Camera-type eye (tissue), 1 donor: ENCODE measurements around the genes SMARCA4, SPC24, ZNF491, ZNF44 and ZNF564.

DNA sequence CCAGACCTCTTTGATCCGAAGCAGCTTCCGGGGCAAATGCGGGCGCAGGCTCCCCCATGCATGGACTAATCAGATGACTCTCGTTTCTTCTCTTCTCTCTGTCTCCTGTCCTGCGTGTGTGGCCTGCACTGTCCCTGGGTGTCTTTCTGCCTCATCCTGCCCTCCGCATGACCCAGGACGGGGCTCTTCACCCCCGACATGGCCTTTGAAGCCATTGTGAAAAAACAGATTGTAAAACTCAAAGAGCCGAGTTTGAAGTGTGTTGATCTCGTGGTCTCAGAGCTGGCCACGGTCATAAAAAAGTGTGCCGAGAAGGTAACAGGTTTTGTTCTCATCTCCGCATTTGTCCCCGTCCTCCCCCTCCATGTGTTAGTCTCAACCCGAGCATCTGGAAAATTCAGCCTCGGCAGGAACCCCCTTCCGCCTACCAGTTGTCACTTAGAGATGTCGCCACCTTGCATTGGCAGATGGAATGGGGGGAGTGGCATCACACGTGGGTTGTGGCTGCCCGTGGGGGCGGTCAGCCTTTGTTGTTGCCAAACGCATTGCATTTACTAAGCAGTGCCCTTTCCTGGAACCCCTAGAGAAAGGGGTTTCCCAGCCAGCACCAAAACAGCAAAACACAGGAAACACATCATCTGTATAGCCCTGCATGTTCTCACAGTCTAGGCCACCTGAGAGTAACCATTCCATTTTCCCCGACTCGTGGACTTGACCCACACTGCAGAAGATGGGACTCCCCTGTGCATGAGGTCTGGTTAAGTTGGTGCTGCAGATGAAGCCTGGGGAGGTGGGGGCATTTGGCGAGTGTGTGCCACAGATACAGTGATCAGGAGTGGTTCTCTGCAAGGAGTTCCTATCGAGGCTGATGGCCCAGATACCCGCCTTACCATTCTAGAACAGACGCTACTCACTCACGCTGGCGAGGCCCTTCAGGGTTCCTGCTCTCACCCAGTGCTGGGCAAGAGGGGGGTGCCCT lies 38.5 kb downstream of the TMED1 start:
- RAMPAGE, long total RNA = no peak

DNA sequence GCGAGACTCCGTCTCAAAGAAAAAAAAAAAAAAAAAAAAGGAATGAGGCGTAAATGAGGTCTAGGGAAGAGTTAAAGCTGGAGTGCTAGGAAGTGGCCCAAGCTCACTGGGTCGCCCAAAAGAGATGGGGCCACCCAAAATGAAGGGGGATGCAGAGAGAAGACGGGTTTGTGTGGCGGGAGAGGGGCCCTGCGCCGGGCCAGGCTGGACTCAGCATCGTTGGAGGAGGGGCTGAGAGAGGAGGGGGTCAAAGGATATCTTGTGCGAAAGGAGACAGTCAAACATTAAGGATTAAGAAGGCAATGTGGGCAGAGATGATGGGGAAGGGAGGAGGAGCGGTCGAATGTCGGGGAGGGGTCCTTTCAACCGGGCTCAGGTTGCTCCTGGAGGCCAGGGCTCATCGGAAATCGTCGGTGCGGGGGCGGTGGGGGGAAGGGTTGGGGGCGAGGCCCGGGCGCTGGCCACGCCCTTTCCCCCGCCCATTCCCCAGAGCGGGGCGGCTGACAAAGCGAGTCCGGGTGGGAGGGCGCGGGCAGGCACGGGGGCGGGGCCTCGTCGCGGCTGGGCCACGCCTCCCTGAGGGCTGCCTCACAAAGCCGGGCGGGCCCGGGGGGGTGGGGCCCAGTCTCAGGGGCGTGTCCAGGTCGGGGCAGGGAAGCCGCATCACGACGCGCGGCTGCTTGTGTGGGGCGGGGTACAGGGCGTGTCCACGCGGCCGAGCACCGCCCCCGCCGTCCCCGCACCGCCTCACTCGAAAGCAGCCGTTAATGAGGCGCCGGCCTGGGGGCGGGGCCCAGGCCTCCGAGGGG lies 674 bp upstream of the CARM1 start:
- RAMPAGE, long total RNA = no peak

GRCh38 chr19:10907925-10908536 lies 20.4 kb downstream of the YIPF2 start:
- RAMPAGE, long total RNA = no peak

DNA sequence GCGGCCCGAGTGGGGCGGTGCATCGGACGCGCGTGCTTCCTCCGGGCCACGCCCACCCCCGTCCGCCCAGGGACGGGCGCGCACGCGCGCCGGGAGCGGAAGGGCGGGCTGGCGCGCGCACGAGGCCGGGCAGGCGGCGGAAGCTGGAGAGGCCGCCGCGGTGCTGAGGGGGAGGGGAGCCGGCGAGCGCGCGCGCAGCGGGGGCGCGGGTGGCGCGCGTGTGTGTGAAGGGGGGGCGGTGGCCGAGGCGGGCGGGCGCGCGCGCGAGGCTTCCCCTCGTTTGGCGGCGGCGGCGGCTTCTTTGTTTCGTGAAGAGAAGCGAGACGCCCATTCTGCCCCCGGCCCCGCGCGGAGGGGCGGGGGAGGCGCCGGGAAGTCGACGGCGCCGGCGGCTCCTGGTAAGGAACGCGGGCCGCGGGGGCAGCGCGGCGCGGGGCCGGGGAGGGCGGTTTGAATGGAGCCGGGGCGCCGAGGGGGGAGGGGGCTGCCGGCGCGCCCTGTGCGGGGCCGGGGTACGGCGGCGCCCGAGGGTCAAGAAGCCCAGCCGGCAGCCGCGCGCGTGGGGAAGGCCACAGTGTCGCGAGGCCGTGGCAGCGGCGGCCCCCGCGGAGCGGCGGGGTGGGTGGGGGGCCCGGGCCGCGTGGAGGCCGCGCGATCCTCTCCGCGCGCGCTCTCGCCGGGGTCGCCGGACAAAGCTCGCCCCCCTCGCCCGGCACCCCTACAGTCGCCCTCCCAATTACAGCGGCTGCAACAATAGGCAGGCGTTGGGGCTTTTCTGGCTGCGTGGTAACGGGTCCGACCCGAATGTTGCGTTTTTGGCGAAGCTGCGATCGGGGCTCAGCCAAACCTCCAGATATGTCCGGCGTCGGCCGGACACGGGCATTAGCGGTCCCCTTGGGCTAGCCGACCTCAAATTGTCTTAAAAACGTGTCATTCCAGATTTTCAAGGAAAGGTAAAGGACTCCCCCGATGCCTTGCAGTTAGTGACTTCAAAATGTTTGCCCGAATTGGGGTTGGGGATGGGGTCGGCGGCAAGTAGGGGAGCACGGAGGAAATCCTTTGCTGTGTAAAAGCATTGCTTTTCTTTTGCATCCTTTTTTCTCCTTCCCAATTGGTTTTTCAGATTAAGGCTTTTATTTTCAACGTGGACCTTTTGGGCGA lies at the start of gene SMARCA4:
Gene SMARCA4, plus strand, starts transcription at position 254 of the 1,161 bp plus-strand sequence.
- RAMPAGE, long total RNA = no peak

DNA sequence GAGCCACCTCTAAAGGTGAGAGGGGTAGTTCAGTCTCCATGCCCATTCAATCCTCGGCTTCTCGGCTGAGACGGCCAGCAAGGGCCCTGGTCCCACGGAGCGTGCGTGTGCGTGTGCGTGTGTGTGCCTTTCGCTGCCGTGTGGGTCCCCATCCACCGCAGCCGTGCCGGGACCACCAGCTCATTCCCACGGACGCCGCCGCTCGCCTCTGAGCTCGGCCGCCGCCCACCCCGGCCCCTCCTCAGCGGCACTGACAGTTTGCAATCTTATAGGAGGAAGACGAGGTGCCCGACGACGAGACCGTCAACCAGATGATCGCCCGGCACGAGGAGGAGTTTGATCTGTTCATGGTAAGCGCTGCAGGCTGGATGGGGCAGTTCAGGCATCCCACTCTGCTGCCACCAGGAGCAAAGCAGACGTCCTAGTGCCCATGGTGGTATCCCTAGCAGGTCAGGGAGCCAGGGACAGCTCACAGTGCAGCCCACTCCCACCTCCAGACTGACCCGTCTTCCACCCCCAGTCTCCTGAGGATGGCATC lies 55.3 kb upstream of the LDLR start:
- RAMPAGE, long total RNA = no peak

GRCh38 chr19:11155351-11156344 lies at the start of gene SPC24:
SPC24 (minus strand) TSS chr19:11155782.
- RAMPAGE, long total RNA = no peak

DNA sequence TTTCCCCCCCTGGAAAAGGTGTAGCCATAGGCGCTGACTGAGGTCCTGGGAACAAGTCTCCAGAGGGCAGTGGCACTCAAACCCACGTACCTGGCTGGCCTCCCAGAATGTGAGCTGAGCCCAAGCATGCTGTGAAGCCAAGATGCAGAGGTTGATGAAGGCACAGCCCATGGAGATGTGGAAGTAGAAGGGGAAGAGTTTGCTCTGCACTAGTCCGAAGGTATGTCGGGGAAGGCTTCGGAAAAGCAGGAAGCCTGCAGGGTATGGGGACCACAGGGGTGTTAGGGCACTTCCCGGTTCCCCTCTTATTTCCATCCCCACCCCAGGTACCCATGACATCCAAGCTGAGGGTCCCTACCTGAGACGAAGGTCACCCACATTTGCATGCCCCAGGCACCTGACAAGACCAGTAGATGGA lies 897 bp downstream of the TMEM205 start:
- RAMPAGE, long total RNA = no peak

- RAMPAGE, long total RNA = no peak
Observed at GRCh38 chr19:11442142-11442528, 6.7 kb downstream of the PRKCSH start.

DNA sequence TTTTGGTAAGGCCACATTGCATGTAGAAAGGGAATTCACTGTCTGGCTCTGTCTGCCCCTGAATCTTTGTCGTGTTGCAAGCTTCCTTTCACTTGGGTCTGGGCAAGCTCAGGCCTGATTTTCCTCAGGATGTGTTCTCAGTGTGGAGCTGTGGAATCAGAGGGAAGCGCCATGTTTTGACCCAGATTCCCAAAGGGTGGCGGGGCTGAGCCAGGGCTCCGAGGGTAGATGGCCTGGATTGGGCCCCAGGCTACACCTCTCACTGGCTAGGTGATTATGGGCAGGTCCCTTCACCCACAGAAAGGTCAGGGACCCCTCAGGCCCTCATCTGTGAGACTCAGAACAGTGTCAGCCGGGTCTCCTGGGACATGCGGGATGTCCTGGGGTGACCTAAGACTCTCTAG lies 8.7 kb downstream of the PRKCSH start:
- RAMPAGE, long total RNA = no peak

- RAMPAGE, long total RNA = no peak
Observed at GRCh38 chr19:11485030-11485971, 4.5 kb upstream of the ELAVL3 start.

- RAMPAGE, long total RNA = no peak
Observed at GRCh38 chr19:11568098-11568863, 9.2 kb downstream of the ACP5 start.

GRCh38 chr19:11673757-11674247 lies 64.9 kb downstream of the ZNF823 start:
- RAMPAGE, long total RNA = no peak

- RAMPAGE, long total RNA = no peak
Observed at GRCh38 chr19:11693605-11694445, 44.9 kb downstream of the ZNF823 start.

- RAMPAGE, long total RNA = no peak
Observed at GRCh38 chr19:11798165-11799445, at the start of gene ZNF491. ZNF491 (plus strand) TSS chr19:11798523.

DNA sequence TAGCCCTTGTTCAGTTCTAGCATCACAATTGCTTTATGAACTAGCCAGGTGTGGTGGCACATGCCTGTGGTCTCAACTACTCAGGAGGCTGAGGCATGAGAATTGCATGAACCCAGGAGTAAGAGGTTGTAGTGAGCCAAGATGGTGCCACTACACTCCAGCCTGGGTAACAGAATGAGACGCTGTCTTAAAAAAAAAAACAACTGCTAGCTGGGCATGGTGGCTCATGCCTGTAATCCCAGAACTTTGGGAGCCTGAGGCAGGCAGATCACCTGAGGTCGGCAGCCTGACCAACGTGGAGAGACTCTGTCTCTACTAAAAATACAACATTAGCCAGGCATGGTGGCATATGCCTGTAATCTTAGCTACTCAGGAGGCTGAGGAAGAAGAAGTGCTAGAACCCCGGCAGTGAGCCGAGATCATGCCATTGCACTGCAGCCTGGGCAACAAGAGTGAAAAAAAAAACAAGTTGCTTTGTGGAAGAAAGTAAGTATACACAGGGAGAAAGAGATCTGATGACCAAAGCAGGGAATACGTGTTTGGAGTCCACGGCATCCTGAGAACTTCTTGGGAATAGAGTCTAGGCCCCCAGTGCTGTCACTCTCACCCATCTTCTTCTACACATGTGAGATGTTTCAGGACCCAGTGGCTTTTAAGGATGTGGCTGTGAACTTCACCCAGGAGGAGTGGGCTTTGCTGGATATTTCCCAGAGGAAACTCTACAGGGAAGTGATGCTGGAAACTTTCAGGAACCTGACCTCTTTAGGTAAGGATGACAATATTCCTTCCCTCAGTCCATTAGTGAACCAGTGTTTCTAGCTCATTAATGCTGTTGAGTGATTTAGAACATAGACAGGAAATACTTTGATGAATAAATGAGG lies 15.8 kb downstream of the ZNF440 start:
- RAMPAGE, long total RNA = no peak

- RAMPAGE, long total RNA = no peak
Observed at GRCh38 chr19:11832308-11832814, 16.2 kb upstream of the ZNF439 start.

- RAMPAGE, long total RNA = no peak
Observed at GRCh38 chr19:11906696-11907468, 18.0 kb upstream of the ZNF700 start.

- RAMPAGE, long total RNA = no peak
Observed at GRCh38 chr19:11968492-11969021, 3.7 kb downstream of the ZNF763 start.

- RAMPAGE, long total RNA = no peak
Observed at GRCh38 chr19:12294276-12295334, at the start of gene ZNF44. ZNF44 (minus strand) TSS chr19:12294883.

DNA sequence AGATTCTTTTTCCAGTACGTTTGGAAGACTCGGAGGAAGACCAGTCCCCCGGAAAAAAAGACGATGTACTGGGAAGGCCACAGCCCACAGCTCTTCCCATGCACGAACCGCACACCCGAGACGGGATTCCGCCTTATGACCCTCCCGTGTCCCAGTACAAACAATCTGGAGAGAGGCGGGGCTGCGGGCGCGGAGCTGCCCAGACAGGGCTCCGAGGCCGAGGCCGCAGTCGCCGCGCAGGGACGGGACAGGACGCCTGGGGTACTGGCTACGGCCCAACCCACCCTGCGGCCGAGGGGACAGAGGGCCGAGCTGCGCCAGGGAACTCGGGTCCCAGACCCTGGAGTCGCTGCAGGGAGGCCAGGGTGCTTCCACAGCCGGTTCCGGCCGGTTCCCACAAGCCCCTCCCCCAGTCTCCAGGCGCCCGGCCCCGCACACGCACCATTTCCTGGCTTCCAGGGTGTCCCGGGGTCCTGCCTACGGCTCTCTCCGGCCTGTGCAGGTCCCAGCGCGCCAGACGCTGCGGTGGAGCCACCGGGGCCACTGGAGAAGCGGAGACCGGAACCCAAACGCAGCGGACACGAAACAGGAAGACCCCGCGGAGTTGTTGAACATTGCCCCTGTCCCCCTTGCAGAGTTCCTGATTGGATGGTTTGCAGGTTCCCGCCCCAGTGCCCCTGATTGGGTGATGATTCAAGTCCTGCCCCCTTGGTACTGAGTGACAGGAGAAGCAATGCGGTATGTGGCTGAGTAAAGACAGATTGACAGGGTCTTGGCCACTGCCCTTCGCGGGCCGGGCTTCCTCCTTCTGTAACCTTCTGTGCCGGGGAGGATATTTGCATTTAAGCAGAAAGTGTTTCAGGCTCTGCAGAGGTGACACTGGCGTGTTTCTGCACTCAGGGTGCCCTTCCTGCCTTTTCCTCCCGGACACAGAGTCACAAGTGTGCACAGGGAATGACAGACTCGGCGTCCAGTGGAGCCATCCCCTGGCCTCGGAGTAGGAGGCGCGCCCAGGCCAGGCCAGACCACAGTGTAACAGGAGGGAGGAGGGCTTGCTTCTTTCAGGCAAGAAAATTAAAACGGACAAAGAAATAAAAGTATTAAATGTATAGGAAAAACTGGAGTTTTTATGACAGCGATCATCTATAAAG lies at the start of gene ZNF564:
Gene ZNF564, minus strand, starts transcription at position 595 of the 1,151 bp plus-strand sequence.
- RAMPAGE, long total RNA = start-site peak on the minus strand centred at position 566 of the sequence, 48 bp wide, 105 reads